Body of pancreas (tissue), 2 donors: ENCODE measurements around a stretch of chr22.

DNA sequence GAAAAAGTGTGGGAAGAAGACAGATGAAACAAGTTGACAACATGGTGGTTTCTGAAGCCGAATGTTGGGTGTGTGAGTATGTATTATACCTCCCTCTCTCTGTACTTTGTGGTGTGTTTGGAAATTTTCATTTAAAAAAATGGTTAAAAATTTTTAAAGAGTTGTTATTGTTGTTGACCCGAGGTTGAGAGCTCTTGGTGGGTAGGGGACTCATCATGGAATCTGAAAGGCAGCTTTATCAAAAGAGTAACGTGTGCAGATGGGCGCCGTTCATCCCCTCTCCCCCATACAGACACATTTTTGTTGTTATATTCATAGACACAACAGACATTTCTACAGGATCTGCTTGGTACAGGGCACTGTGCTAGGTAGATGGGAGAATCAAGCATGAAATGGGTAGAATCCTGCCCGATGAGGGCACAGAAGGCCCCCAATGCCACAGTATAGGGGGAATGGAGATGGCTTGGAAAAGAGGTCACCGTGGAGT, 97.4 kb downstream of the ATXN10 start:
- PRO-cap, result no peak
- RAMPAGE, long total RNA, 2 experiments, result start-site peak on the plus strand in 1 of 2 experiments, centred at position 288 of the sequence, 5 reads per replicate

GRCh38 chr22:45976272-45976657, 697 bp downstream of the WNT7B start:
- PRO-cap, result no peak
- RAMPAGE, long total RNA, 2 experiments, result no peak in any of the 2 experiments

DNA sequence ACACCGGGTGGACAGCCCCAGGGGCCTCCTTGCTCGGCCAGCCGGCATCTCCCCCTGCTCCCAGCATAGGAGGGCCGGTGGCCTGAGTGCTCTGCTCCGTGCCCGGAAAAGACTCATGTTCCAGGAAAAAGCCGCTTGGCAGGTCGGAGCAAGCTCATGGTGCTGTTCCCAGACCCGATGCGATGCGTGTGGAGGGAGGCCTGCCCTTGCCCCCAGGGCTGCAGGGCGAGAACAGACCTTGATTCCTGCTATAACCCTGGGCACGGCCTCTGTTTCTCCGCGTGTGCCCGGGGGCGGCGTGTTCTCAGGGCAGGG, 30.4 kb upstream of the WNT7B start:
- PRO-cap, result no peak
- RAMPAGE, long total RNA, 2 experiments, result no peak in any of the 2 experiments

GRCh38 chr22:46040376-46041563, 63.8 kb upstream of the WNT7B start:
- PRO-cap, result unidirectional peak, plus-strand start at chr22:46040622; bidirectional peak, plus-strand start at chr22:46040983, minus-strand start at chr22:46040876; bidirectional peak, plus-strand start at chr22:46041227, minus-strand start at chr22:46041182
- RAMPAGE, long total RNA, 2 experiments, result no peak in any of the 2 experiments

DNA sequence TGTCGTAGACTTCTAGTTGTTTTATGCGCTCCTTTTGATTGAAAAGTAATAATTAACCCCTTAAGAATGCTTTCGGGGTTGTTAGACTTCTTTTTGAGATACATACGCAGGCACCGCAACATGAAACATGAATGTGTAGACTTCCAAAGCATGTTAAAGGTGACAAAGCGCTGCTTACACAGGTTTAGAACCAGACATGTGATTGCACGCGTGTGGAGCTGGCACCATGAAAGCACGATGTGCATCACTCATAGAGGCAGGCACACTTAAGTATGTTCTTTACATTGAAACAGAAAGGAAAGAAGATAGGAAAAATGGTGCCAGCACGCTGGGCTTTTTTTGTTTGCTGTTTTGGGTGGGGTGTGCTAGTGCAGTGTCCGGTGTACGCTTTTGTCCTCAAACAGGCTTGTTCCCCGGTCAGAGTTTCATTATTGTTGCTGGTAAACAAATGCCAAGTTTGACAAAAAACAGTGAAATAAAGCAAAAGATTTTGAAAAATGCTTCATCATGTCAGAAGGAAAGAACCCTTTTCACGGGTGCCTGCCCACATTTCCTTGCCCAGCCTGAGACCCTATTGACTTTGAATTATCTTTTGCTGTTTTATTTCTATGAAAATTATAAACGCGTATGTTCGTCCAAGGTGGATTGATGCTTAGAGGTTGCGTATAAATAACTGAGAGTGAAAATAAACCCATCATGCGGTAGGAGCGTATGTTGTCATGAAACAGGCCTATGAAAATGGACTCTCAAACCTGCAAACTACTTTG, 83.5 kb upstream of the PPARA start:
- PRO-cap, result no peak
- RAMPAGE, long total RNA, 2 experiments, result no peak in any of the 2 experiments

DNA sequence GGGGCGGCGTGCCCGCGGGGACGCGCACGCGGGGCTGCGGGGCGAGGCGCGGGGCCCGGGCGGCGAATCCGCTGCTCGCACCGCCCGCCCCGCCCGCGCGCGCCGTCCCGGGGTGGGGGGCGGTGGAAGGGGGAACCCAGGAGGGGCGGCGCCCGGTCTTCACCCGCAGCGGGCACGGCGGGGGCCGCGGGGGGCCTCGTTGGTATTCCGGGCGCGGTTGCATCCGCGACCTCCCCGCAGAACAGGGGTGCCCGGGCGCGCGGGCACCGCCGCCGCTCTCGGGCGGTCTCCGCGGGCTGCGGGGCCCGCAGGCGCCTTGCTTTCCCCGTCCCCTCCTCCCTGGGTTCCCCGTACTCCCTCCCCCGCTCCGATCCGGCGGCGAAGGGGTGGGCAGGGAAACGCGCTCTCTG, 79.1 kb upstream of the PPARA start:
- PRO-cap, result bidirectional peak, plus-strand start at position 39 of the sequence, minus-strand start outside the sequence; bidirectional peak, plus-strand start at position 239 of the sequence, minus-strand start at position 101 of the sequence; bidirectional peak, plus-strand start outside the sequence, minus-strand start at position 291 of the sequence
- RAMPAGE, long total RNA, 2 experiments, result no peak in any of the 2 experiments

- PRO-cap, result no peak
- RAMPAGE, long total RNA, 2 experiments, result no peak in any of the 2 experiments
Observed at GRCh38 chr22:46078099-46078511, 72.2 kb upstream of the PPARA start.

GRCh38 chr22:46112672-46113347, 37.5 kb upstream of the PPARA start:
- PRO-cap, result no peak
- RAMPAGE, long total RNA, 2 experiments, result no peak in any of the 2 experiments

DNA sequence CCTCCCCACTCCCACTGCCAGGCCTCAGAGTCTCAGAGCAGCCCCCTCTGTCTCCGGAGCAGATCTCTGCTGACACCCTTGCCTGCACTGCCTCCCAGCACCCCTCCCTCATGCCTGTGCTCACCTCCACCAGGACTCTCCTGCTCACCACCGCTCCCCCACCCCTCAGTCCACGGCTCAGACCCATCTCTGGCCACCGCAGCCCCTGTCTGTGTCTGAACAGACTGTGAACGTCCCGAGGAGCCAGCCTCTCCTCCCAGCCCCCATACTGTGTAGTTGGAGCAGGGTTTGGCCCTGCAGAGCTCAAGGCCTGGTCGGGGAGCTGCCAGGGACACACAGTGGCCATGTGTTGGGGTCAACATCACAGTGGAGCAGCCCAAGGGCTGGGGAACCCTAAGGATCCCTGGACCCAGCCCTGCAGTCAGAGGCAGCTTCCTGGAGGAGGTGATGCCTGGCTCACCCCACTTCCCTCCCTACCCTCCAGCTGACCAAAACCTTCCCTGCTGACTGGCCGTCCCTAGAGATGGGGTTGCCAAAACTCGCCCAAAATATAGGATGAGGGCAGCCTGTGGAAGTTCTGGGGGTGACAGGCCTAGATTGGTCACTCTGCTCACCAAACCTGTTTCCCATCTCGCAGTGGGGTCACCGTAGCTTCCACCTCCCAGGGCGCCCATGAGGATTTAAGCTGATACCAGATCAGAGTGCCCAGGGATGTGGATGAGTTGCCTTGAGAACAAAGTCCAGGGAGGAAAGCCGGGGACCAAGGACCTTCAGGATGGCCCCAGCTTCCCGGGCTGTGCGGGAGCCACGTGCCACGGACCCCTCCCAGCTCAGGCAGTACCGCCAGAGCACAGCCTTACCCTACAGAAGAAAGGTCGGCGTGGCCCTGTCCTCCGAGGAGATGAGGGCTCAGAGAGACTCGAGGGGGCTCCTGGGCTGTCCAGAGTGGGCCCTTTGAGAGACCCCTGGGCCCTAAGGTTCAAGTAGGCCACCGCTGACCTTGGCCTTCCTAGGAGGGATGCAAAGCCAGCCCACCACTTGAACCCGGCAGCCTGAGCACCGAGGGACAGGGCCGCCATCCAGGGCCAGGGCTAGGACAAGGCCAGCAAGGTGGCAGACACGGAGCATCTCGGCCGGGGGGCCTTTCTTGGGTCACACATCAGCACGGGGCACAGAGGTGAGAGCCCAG, 34.9 kb upstream of the PPARA start:
- PRO-cap, result no peak
- RAMPAGE, long total RNA, 2 experiments, result no peak in any of the 2 experiments

DNA sequence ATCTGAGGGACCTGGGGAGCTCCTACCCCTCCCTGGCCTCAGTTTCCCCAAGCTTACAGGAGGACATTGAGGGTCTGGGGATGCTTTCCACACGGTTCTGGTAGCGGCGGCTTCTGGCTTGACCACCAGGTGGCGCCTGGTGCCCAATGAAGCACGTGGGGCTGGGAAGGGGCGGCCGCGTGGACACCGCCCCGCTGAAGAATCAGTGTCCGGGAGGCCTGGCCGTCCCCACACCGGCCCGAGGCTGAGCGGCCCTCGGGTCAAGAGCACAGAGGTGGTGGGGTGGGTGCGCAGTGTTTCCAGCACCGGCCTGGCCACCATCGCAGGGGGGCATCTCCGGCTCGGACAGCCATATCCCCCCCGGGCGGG, 27.9 kb upstream of the PPARA start:
- PRO-cap, result no peak
- RAMPAGE, long total RNA, 2 experiments, result no peak in any of the 2 experiments

DNA sequence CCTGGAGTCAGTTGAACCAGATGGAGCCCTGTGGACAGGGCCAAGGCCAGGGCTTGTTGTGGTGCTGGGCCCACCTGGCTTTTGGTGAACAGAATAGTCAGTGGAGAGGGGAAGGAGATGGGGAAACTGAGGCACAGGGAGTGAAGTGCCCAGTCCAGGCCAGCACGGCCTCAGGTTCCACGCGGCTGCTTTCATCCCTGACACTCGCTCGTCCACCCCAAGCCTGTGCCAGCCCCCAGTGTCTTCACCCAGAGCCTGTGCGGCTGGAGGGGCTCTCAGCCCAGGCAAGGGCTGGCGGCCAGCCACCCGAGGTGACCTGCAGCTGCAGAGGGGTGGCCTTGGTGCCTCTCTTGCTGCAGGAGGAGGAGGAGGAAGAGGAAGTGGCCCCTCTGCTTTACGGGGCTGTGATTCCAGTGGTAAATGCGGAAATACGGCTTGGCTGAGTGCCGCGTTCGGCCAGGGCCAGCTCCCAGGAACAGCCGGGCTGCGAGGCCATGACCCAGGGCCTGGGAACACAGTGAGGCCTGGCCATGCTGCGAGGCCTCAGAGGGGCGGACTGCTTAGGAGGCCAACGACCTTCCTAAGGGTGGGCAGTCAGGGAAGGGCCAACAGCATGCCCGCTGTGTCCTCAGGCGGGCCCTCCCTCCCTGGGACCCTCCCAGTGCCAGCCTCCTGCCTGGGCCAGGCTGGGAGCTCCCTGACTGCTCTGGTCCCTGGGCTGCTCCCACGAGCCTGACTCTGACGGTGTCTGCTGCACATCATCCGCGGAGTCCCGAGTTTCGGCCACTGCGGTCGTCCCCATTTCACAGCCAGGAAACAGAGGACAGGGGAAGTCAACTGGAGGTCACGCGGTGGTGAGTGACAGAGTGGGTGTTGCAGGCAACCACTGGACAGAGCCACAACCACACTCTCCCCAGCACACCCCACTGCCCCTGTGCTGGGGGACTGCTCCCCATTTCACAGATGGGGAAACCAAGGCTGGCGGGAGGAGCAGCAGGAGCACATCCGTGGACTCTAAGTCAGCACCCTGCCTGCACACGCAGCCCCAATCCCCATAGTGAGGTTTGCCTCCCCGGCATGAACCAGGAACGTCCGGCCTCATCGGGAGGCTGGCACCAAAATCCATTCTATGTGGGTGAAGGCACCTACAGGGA, 20.8 kb upstream of the PPARA start:
- PRO-cap, result no peak
- RAMPAGE, long total RNA, 2 experiments, result no peak in any of the 2 experiments

- PRO-cap, result no peak
- RAMPAGE, long total RNA, 2 experiments, result no peak in any of the 2 experiments
Observed at GRCh38 chr22:46142918-46143515, 7.3 kb upstream of the PPARA start.

DNA sequence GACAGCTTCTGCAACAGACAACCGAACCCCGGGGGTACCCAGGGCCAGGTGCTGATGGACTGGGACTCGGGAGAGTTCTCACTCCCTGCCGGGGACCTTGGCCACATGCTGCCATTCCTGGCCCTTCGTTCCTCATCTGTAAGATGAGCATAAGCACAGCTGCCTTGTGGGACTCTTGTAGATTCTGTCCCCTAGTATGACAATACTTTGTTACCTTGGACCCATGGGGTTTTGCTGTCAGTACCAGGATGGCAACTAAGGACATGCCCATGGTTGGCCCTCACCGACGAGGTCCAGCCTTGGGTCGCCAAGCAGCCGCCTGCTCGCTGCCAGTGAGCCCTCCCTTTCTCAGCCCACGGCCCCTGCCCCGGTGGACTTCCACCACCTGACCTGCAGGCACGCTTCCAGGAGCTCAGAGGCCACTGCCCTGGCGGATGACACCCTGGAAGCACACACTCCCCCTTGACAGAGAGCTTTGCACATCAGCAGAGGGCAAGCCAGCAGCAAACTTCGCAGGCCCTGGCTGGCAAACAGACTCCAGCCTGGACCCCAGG, 3.0 kb upstream of the PPARA start:
- PRO-cap, result no peak
- RAMPAGE, long total RNA, 2 experiments, result no peak in any of the 2 experiments

DNA sequence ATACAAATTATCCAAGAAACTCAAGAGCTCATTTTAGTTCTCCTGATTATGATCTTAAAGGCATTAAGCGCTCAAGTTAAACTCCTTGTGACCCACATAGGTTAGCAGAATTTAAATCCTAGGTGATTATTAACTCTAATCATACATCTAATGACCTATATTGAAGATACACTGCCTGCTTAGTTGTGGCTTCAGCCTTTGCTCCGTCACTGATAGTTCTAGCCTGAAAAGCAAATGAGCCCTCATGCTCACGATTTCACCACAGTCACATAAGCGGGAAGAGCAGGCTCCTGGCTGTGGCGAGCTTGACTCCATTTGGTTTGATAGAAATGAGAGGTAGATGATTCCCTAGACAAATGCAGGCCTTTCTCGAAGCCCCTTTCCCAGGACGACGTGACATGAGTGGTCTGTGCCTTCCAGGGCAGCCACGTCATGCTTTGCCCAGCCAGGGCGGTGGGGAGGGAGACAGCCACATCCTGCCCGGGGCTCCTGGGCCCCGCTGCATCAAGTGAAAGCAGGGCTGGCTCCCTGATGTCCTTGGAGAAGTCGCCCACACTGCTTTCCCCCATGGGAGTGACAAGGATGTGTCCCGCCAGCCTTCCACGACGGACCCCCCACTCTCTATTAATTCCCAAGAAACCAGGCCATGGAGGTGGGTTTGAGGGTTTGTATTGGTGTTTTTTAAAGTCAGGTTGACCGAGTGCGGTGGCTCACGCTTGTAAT, 13.1 kb downstream of the PPARA start:
- PRO-cap, result no peak
- RAMPAGE, long total RNA, 2 experiments, result no peak in any of the 2 experiments

GRCh38 chr22:46356980-46357443, 21.5 kb downstream of the TRMU start:
- PRO-cap, result no peak
- RAMPAGE, long total RNA, 2 experiments, result no peak in any of the 2 experiments

GRCh38 chr22:46362958-46363256, 27.4 kb downstream of the TRMU start:
- PRO-cap, result no peak
- RAMPAGE, long total RNA, 2 experiments, result no peak in any of the 2 experiments

- PRO-cap, result no peak
- RAMPAGE, long total RNA, 2 experiments, result no peak in any of the 2 experiments
Observed at GRCh38 chr22:46376769-46377122, 41.2 kb downstream of the TRMU start.

DNA sequence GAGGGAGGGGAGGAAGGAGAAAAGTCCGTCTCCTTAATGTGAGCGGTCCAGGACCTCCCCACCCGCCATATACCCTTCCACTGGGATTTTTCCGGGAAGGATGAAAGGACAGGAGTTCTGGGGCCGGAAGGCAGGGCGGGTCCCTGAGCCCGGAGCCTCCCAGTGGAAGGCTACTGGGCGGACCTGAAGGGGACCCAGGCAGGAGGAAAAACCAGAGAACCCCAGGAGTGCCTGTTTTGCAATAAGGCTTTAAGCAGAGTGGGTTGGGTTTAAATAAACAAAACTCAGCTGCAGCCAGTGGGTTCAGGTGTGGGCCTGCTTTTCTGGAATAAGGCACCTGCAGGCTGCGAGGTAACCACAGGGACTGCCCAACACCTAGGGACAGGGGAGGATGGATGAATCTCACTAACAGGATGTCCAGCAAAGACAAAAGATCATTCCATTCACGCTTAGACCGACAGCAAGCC, 1.8 kb upstream of the CELSR1 start:
- PRO-cap, result no peak
- RAMPAGE, long total RNA, 2 experiments, result no peak in any of the 2 experiments

- PRO-cap, result no peak
- RAMPAGE, long total RNA, 2 experiments, result no peak in any of the 2 experiments
Observed at GRCh38 chr22:46547812-46548372, 10.5 kb upstream of the CELSR1 start.

GRCh38 chr22:46582354-46583010, 37.7 kb upstream of the GRAMD4 start:
- PRO-cap, result no peak
- RAMPAGE, long total RNA, 2 experiments, result no peak in any of the 2 experiments